ENCODE measurements around a stretch of chr11.

DNA sequence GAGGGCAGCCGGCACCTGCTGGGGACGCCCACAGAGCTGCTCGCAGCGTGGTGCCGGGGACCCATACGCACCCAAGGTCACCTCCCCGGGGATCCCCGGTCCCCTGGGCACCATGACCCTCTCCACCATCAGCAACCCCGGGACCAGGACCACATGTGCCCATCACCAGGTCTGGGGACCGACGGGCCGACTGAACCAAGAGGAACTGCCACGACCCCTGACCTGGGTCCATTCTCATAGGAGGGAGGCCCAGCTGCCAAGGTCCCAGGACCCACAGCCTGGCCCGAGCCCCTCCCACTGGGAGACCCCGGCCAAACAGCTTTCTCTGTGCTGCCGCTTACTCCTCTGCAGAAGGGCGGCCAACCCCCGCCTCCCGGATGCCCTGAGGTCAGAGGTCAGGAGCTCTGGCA is 6.4 kb upstream of the IFITM10 start:
- PRO-cap, result no peak

- PRO-cap, result no peak
These were observed 711 bp upstream of the SYT8 start for GRCh38 chr11:1833964-1834594.

GRCh38 chr11:1853571-1854614 is 1.0 kb downstream of the LSP1 start:
- PRO-cap, result no peak

GRCh38 chr11:1855719-1856309 is 2.9 kb downstream of the LSP1 start:
- PRO-cap, result no peak

DNA sequence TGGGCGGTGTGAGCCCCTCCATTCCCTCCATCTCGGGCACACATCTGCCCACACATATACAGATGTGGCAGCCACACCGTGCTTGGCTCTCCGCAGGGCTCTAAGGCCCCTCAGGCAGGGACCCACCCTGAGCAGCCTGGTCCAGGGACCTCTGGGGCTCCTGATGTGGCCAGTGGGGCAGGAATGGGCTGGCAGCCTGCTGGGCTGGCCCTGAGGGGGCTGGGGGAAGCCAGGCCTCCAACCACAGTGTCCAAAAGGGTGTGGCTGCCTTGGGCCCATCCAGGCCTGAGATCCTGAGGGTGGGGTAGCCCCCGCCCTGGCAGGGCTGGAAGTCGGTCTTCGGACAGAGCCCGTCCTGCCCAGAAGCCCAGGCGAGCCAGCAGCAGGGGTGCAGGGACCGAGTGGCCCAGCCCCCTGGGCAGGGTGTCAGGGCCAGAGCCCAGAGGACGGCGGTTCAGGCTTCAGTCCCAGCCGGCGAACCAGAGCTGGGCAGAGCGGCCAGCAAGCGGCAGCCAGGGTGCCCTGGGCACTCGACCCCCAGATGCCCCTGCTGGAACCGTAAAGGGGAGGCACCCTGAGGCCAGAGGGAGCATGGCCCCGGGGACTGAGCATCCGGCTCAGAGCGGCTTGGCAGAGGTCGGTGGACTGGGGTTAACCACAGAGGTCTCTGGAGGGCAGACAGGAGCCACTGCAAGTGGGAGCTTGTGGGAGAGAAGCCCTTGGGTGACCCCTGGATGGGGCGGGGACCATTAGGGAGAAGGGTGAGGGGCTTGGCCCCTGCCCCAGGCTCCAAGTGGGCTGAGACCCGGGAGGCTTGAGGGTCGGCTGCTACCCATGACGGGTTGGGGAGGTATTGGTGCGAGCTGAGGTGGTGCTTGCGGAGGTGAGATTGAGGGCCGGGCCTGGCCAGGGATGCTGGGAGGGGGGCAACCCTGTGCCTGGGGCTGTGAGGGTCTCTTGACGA is 15.7 kb downstream of the LSP1 start:
- PRO-cap, result no peak

GRCh38 chr11:1876077-1877171 is 15.3 kb downstream of the PRR33 start:
- PRO-cap, result no peak

- PRO-cap, result unidirectional peak, plus-strand start at chr11:1880605
These were observed 11.6 kb downstream of the PRR33 start for GRCh38 chr11:1879843-1880818.

DNA sequence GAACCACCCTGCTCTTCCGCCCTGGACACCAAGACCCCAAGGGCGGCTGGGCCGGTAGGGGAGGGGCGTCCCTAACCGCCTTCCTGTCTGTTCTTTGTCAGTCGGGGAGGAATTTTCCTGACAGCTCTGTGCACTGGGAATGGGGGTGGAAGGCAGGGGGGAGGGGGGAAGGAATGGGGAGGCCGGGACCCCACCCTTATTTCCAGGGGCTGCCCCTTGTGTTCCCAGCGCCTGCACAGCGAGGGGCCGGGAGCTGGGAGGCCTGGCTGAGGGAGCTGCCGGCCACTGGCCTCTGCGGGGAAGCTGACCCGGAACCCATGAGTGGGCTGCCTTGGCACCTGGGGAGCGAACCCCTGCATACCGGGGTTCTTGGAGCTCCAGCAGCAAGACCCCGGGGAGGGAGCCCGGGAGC is 46.9 kb downstream of the MRPL23 start:
- PRO-cap, result no peak

DNA sequence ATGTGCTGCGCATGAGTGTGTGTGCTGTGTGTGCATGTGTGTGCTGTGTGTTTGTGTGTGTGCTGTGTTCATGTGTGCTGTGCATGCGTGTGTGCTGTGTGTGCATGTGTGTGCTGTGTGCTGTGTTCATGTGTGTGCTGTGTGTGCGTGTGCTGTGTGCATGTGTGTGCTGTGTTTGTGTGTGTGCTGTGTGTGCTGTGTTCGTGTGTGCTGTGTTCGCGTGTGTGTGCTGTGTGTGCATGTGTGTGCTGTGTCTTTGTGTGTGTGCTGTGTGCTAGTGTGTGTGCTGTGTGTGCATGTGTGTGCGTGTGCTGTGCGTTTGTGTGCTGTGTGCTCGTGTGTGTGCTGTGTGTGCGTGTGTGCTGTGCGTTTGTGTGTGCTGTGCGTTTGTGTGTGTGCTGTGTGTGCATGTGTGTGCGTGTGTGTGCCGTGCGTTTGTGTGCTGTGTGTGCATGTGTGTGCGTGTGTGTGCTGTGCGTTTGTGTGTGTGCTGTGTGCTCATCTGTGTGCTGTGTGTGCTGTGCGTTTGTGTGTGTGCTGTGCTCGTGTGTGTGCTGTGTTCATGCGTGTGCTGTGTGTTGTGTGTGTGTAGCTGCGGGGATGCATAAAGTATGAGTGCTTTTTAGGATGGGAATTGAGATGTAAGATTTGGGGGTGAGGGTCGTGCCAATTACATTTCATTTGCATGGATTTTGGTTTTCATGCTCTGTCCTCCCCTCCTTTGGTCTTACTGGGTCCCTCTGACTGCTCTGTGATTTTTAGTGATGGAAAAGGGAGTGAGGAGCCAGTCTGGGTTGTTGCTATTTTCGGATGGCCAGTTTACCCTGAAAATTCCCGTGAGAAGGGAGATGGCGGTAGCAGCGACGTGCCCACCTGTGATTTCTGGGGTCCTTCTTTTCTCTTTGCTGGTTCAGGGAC is 7.4 kb downstream of the IGF2 start:
- PRO-cap, result no peak

DNA sequence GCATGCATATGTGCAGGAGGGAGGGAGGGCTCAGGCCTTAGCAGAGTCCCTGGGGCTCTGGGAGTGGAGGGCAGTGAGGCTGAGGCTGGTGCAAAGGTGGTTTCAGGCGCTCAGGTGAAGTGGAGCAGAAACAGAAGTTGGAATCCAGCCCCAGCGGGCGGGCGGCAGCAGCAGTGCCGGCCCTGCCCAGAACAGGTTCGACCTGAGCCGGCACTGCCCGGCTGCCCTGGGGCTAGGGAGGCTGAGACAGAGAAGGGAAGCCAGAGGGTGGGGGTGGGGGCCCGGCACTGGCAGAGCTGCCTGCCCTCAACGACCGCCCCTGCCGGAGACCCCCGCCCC is 13.4 kb downstream of the ASCL2 start:
- PRO-cap, result no peak

GRCh38 chr11:2268745-2269846 is 1.3 kb downstream of the ASCL2 start:
- PRO-cap, result no peak

DNA sequence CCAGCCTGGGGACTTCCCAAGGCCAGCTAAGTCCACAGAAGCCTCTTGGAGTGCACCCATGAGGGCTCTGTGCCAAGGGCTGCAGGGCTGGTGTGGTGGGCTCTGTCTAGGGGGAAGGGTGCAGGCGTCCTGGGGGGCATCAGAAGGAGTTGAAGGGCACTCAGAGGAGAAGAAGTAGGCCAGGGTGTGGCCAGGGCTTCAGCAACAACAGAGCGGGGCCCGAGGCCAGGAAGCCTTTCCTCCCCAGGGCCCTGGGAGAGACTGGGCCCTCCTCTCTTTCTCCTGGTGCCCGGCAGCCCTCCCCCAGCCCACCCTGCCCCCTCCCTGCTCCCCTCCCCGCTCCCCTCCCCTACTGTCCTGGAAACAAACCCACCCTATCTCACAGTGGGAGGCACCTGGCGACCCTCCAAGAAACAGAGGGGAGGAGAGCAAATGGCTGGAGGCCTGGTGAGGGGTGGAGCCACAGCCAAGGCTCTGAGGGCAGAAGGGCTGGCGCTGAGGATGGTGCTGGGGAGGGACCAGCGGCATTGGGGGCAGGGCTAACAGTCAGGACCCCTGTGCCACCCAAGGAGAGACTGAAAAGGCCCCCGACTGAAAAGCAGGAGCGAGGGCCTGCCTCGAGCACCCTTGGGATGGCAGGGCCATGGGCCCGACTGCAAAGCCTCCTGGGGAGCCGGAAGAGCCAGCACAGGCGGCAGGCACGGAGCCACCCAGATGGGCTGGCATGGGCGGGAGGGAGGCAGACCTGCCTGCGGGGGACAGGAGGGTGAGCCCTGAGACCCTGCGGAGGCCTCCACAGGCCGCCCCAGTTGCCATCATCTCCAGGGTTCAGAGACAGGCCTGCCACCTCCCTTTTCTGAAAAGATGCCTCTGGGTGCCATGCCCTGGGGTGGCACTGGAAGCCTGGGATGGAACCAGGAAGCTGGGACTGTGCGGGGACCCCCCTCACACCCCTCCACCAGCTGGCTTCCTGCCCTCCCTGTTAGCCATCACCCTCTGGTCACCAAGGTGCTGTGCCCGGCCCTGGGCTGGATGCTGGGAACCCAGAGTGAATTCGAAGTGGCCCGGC is 13.4 kb downstream of the TSPAN32 start:
- PRO-cap, result bidirectional peak, plus-strand start at position 483 of the sequence, minus-strand start at position 253 of the sequence

- PRO-cap, result no peak
These were observed 7.3 kb upstream of the CD81 start for GRCh38 chr11:2369645-2370343.

GRCh38 chr11:2378318-2379391 is 1.5 kb downstream of the CD81 start:
- PRO-cap, result no peak

DNA sequence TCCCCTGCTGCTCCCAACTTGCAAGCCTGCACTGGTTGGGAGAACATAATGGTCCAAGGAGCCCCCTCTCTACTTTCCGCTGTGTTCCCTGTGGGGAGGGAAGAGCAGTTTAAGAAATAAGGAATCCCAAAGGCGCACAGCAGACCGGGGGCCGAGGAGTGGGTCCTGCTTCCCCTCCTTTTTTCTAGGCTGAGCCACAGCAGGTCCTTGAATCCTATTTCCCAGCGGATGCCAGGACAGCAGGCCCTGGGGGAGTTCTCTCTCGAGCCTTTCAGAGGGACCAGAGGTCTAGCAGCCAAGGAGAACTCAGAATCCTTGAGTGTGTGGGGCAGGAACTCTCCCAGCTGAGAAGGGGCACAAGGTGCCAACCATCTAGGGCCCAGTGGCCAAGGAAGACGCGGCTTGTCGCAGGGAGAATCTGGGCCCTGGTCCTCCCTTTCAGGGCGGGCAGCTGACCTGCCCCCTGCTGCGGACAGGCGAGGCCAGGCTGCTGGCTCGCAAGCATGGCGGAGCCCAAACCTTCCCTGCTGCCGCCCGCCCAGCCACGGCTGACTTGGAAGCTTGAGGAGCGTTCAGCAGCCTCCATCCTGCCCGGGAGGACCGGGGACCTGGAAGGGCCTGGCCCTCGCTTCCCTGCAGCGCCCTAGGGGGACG is 1.1 kb upstream of the TSSC4 start:
- PRO-cap, result no peak

DNA sequence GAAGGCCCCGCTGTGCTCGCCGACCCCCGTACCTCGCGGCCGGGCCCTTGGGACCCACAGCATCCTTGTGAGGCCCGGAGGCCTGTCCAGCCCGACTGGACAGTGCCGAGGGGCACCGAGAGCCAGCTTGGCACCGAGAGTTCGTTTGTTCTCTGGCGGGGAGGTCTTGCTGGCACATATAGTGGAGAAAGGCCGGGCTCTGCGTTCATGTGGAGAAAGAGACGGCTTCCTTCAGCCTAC is 254 bp downstream of the TSSC4 start:
- PRO-cap, result no peak

- PRO-cap, result no peak
These were observed 20.9 kb downstream of the KCNQ1 start for GRCh38 chr11:2465652-2466105.

- PRO-cap, result no peak
These were observed 193.0 kb downstream of the CDKN1C start for GRCh38 chr11:2692398-2693178.

- PRO-cap, result no peak
These were observed 159.9 kb downstream of the CDKN1C start for GRCh38 chr11:2725455-2726258.

GRCh38 chr11:2788105-2789012 is 97.2 kb downstream of the CDKN1C start:
- PRO-cap, result no peak